ENCODE results near the genes STX17, ERP44, CYLC2, SMC2 and NIPSNAP3A.

DNA sequence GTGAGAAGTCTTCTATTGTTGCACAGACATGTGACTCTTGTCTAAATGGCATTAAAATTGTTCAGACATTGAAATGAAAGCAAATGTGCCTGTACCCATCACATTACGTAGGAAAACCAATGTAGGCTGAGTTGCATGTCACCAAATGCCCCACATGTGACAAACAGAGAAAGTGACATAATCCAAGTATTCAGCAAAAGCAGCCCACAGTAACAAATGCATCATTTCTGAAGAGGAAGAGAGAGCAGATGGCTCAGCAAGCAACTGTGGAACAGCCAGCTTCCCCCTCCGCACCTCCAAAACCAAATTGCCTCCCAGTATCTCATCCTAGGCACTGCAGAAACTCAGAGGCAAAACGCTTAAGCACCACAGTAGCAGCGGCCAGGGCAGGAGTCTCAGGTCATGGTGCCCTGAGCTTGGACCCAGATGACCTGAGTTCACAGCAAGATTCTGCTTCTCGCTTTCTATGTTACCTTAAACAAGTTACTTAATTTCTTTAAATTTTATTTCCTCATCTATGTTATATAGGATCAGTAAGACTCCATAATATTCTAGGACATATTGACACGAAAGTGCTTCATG lies 161.3 kb upstream of the NR4A3 start:
- RRBS: no CpG with 5 or more reads among the region's 6 CpGs

DNA sequence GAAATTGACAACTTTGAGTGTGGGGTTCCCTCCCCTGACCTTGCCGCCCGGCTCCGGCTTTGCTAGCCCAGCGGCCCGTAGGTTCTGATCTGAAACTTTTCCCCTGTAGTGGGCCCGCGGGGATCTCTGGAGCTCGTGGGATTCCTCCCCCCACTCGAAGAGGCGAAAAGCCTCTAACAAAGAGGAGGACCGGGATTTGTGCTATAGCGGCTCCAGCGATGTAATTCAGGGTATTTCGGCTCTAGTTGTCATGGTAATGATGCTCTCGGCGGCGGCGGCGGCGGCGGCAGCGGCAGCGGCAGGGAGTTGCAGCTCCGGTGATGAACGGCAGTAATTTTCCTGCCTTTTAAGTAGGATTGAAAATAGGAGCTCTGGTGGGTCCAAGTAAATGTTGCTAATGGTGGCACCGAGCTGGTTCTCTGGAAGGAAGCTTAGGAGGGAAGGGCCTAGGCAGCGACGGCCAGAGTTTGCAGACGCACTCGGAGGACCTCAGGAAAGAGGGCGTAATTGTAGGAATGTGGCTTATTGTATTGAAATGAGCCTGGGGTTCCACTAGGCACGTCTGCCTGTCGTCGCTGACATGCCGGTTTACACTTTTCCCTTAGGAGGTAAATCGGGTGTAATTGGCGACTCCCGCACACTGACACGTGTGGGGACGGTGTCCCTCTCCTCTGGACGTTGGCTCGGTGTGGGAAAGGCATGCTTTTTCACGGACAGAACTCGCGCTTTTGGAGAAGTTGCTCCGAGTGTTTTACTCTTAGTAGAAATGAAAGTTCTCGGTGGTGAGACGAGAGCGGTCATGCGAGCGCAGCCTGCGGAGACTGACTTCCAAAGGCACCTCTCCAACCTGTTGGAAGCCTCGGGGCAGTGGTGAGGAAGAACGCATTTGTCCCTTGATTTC lies 1.0 kb downstream of the NR4A3 start:
- RRBS: no CpG with 5 or more reads among the region's 54 CpGs

- RRBS: 0% methylated on average over 6 of the region's 90 CpGs
Measured at GRCh38 chr9:99906361-99907636, at the start of gene STX17. Gene STX17, plus strand, starts transcription at chr9:99906654.

DNA sequence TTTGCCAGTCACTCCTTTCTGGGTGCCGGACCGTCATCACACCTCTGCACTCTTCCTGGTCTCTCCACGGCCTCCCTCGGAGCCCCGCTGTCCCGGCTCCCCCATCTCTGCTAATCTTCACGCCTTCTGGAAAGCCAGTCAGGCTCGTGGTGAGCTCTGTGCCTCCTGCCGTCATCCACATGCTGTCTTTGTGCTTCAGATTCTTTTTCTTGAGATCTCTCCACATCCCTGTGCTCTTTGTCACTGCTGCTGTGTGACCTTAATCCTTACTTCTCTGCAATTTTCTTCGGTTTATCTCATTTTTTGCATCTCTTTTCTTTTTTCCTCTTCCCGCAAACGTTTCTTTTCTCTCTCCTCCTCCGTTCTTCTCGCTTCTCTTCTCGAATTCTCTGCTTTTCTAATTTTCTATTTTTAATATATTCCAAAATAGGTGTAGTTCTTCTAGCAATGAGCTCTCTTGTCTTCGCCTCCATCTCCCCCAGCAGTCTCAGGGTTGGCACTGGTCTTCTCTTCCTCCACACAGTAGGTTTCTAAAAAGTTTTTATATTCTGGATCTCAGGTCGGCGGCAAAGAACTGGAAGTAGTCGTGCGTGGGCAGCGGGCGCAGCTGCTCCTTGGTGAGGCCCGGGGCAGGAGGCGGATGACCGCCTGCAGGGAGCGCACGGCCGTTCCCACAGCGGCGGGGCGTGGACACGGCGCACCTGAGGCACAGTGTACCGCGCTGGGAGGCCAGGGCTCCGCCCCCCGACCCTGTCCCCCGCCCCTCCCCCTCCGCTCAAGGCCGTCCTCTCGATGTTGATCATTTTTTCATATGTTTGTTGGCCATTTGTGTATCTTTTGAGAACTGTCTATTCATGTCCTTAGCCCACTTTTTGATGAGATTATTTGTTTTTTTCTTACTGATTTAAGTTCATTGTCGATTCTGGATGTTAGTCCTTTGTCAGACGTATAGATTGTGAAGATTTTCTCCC lies 92.3 kb downstream of the STX17 start:
- RRBS: 85% methylated on average over 6 of the region's 43 CpGs

GRCh38 chr9:100098738-100099052 lies at the start of gene ERP44:
Gene ERP44, minus strand, starts transcription at chr9:100099000.
- RRBS: 1% methylated on average over 9 of the region's 22 CpGs

DNA sequence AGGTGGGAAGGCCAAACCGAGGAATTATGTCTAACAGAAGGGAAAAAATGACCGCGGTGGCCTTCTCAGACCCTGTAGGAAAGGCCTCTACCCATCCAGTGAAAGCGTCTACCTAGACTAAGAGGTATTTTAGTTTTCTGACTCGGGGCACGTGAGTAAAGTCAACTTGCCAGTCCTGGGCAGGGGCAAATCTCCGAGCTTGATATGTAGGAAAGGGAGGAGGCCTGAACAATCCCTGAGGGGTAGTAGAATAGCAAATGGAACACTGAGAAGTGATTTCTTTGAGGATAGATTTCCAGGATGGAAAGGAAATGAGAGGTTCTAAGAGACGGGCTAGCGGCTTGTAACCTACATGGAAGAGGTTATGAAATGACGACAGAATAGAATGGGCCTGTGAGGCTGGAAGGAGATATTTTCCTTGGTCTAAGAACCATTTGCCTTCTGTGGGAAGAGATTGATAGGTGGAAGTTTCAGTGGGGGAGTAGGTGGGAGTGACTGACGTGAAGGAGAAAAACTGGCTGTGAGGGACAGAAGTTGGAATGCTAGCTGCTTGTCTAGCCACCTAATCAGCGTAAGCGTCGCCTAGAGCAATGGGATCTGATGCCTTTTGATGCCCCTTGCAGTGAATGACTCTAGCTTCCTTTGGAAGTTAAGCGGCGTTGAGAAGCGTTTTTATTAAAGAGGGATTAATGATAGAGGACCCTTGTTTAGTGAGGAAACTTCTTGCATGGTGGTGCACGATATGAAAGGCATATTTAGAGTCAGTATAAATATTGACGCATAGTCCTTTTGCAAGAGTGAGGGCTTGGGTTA lies 42.7 kb downstream of the INVS start:
- RRBS: no CpG with 5 or more reads among the region's 19 CpGs

DNA sequence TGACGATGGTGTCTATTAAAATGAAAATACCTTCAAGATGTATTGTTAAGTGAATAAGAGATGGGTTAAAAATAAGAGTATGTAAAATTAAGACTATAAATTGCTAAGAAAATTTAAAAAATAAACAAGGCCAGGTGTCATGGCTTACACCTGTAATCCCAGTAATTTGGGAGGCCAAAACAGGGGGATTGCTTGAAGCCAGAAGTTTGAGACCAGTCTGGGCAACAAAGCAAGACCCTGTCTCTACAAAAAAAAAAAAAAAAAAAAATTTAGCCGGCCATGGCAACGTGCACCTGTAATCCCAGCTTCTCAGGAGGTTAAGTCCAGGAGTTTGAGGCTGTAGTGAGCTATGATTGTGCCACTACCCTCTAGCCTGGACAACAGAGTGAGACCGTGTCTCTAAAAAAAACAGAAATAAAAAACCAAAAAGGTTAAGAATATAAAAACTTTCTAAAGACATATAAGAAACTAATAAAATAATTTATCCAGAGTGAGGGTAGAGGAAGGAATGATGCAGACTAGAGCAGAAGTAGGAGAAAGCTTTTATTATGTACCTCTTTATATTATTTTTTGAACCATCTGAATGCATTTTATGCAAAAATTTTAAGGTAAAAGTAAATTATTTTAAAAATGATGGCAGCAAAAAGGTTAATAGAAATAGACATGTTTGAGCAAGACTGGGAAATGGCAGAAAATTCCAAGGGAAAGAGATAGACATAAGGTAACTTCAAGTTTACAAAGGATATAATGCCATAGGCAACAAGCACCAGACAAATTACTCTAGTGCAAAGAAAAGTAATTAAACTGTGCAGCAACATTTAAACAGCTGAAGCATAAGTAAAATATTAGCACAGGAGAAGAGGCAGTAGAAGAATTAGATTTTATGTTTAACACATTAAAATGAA lies 49.0 kb downstream of the INVS start:
- RRBS: no CpG with 5 or more reads among the region's 4 CpGs

GRCh38 chr9:101398255-101398478 lies 251 bp downstream of the MRPL50 start:
- RRBS: no CpG with 5 or more reads among the region's 9 CpGs

DNA sequence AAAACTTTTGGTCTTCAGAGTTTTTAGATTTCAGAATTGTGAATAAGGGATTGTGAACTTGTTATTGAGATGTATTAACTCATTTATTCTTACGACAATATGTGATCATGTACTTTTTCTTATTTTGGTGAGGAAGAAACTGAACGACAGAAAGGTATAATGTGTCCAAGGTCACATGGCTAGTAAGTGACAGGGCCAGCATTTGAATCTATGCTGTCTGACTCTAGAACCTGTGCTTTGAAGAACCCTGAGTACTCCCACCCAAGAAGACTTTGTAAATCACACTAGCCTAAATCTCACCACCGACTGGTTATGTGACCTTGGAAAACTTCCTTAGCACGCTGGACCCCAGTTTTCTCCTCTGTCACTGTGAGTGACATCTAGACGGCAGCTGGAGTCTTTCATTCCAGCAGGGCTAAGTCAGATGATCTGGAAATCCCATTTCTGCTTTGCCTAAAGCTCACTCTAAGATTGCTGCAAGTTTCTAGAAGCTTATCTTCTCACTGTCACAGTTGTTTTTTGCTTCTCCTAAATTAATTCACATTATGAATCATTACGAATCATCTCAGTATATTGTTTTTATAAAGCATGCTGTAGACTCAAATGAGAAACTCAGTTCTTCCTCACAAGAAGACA lies 17.1 kb downstream of the ALDOB start:
- RRBS: no CpG with 5 or more reads among the region's 6 CpGs

- RRBS: no CpG with 5 or more reads among the region's 5 CpGs
Measured at GRCh38 chr9:101605296-101605971, 10.7 kb upstream of the PPP3R2 start.

GRCh38 chr9:102995152-102995561 lies at the start of gene CYLC2:
Gene CYLC2, plus strand, starts transcription at chr9:102995333.
- RRBS: no CpG with 5 or more reads among the region's 1 CpG

GRCh38 chr9:104094200-104094863 lies at the start of gene SMC2:
Gene SMC2, plus strand, starts transcription at chr9:104094309.
- RRBS: 1% methylated on average over 15 of the region's 37 CpGs

GRCh38 chr9:104747327-104748627 lies at the start of gene NIPSNAP3A:
Gene NIPSNAP3A, plus strand, starts transcription at chr9:104747683.
- RRBS: 2% methylated on average over 38 of the region's 93 CpGs

DNA sequence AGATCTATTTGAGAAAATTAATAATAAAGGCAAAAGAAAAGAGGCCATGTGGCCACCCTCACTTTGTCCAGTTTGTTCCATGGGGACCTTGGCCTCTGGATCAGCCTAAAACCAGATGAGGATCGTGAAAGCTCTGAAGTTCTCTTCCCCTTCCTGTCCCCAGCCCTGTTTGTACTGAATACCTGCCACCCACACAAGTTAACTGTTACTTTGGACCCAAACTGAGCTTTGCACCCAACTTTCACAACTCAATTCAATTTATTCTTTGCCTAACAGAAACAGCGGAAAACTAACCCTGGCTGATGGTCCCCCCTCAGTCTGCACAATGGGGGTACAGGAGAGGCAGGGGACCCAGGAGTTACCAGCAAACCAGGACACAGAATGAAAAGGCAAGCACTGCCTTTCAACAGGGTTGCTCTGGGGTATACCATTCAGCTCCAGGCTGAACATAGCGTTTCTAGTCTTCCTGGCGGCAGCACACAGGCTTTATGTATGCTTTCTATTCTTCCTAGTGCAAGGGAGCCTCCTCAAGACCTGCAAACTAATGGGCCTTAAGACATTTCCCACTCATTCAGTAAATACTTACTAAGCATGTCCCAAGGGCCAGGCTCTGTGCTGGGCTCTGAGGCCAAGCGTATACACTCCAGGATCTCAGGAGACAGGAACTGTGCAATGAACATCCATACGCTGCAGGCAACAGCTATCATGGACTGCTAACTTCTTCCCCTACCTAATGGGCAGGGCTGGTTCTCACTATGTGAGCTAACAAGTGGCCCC lies 28.0 kb downstream of the ABCA1 start:
- RRBS: no CpG with 5 or more reads among the region's 6 CpGs

DNA sequence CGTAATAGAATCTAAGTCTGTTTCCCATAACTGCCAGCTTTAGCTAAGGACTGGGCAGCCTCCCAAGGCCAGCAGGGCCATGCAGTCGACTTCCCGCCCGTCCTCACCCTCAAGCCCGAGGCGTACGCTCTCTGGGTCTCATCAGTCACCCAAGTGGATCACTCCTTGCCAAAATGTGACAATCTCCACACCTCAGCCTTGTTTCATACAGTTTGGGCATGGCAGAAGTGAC lies 20.3 kb downstream of the ABCA1 start:
- RRBS: no CpG with 5 or more reads among the region's 7 CpGs

DNA sequence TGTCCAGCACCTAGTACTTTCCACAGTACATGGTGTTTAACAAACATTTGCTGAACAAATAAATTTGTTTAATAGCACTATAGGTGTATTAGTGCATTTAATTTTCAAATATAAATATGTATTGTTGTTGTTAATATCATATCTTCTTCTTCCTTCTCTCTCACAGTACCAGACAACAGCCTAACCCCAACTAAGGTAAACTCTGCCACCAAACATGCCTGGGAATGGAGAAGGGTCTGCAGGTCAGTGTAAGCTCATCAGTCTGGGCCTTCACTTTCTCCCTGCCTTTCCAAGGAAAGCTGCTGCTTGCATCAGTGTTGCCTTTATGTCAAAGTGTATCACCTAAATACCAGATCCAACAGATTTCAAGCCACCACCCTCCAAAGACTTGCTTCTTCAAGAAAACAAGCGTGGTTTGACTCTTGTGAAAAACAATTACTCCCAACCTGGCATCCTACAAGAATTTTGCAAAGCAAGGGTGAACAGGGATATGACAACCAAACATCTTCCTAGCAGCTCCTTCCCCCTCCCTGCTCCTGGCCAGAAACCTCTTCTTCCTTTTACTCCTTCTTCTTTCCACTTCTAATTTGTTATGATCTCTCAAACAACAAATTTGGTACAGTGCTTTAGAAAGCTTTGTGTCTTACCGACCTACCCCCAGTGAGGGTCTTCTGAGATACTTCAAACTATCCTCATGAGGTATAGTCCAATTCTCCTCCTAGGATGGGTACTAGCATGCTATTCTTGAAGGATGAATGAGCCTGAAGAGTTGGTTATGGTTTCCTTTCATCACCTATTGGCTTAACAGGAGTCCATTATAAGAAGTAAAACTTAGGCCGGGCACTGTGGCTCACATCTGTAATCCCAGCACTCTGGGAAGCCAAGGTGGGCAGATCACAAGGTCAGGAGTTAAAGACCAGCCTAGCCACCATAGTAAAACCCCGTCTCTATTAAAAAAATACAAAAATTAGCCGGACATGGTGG lies 9.2 kb downstream of the ABCA1 start:
- RRBS: no CpG with 5 or more reads among the region's 5 CpGs

DNA sequence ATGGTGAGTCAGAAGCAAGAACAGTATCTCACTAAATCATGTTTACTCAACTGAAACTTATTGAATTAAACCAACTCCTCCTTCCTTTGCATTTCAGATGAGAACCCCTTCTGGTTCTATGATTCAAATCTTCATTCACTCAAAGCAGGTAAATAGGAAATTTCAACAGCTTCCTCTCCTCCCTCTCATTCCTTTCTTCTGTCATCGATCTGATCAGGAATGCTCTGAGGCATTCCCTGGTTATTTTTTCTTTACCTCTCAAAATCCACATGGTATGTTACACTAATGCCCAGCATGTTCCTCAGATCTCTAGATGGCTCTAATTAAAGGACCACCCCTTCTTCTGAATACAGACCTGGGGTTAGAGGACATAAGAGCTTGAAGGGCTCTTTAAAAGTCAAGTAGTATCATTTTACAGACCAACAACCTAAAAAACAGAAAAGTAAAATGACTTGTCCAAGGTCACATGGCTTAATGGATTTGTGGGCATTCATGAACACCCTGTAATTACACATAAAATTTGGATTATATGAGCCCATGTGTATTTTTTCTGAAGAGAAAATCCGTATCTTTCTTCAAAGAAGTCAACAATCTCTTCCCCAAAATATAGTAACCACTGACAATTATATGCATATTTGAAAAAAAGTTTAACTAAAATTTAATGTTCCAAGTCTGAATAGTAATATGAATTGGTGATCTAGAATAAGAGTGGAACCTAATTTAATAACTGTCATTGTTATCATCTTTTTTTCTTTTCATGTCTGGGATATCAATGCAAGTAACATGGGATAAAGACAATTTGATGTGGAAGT lies 8.1 kb downstream of the ABCA1 start:
- RRBS: no CpG with 5 or more reads among the region's 2 CpGs

DNA sequence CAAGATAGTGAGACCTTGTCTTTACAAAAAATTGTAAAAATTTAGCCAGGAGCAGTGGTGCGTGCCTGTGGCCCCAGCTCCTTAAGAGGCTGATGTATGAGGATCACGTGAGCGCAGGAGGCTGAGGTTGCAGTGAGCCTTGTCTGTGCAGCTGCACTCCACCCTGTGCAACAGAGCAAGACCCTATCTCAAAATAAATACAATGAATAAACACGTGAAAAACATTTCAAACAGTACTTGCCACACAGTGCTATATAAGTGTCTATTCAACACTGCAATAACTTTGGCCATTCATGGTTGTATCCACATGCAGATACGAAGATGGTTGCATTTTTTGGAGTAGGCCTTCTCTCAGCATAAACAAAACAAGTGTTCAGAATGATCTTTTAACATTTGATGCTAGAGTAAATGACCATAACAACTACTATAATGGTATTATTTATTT lies 4.1 kb downstream of the ABCA1 start:
- RRBS: no CpG with 5 or more reads among the region's 5 CpGs

GRCh38 chr9:105374232-105374882 lies 73.5 kb upstream of the FSD1L start:
- RRBS: no CpG with 5 or more reads among the region's 4 CpGs

GRCh38 chr9:105483985-105484564 lies 36.2 kb downstream of the FSD1L start:
- RRBS: no CpG with 5 or more reads among the region's 2 CpGs